SJCRH30 (cell line): ENCODE measurements around a stretch of chr2.

DNA sequence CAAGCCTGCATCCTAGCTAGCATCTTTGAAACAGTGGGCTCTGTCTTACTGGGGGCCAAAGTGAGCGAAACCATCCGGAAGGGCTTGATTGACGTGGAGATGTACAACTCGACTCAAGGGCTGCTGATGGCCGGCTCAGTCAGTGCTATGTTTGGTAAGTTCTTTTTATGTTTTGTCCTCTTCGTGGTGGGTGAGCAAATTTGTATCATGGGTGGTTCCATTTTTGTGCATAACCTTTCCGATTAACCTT, 1.2 kb downstream of the SLC20A1 start:
- RAMPAGE, long total RNA = no peak

GRCh38 chr2:112812769-112813331, 23.7 kb downstream of the IL1B start:
- RAMPAGE, long total RNA = no peak

- RAMPAGE, long total RNA = no peak
Observed at GRCh38 chr2:112820185-112820883, 16.2 kb downstream of the IL1B start.

DNA sequence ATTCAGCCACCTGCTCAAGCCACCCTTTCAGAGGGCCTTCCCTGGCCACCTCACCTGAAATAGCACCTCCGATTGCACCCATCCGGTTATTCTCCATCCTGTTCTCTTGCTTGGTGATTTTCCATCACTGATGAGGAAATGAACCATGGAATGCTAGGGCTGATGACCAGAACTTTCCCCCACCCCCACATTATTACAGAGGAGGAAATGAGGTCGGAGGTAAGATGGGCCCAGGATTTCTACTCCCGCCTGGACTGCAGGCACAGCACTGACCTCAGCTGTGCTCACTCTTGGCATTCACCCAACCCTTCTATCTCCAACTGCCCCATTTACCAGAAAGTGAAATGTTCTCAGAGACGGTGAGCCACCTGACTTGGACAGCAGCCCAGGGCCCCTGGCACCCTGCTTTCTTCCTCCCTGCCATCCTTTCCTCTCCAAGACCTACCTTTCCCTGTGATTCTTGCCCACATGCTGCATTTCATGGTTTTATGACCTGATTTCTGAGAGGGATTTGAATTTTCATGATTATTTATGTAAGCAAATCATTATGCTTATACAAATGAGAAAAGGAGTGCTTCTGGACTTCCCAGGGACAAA, 12.3 kb downstream of the IL1B start:
- RAMPAGE, long total RNA = no peak

DNA sequence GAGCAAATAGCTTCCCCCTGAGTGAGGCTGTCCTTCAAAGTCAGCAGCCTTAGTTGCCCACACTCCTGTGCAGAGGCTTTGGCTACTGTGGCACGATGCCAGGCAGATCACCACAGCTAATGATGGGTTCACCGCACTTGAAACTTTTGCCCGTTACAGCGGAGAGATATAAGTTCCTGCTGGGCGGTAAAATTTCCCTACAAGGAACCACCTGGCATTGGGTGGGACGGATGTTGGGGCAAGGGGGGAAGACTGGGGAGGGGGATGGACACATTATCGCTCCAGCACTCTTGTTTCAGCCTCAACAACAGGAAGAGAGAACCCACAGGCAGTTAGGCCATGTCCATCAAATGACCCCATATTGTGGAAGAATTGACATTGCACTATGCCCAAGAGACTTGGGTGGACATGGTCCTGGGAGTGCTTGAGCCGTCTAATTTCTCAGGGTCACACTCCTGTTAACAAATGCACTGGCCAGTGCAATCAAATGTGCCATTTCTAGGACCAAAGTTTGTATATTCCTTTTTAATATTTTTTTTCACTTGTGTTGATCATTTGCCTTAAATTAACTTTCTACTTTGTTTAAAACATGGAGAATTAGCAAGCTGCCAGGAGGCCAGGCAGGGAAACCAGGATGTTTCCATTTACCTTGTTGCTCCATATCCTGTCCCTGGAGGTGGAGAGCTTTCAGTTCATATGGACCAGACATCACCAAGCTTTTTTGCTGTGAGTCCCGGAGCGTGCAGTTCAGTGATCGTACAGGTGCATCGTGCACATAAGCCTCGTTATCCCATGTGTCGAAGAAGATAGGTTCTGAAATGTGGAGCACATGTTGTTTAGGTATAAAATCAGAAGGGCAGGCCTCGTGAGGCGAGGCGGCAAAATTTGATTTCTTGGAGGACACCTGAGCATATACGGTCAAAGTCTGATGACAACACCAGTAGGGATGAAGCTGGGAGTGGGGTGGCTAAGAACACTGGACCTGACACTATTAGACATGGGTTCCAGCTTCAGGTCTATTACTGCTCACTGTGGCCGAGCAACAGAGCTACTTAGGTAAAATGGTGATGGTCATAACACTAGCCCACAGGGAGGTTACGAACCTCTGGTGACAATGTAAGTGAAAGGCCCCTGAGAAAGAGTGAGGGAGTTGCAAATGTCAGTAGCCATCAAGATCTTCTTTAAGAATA, 4.2 kb downstream of the IL1B start:
- RAMPAGE, long total RNA = no peak

GRCh38 chr2:112924772-112925345, 13.9 kb downstream of the IL37 start:
- RAMPAGE, long total RNA = no peak

- RAMPAGE, long total RNA = no peak
Observed at GRCh38 chr2:112996587-112997159, 8.6 kb upstream of the IL36A start.

DNA sequence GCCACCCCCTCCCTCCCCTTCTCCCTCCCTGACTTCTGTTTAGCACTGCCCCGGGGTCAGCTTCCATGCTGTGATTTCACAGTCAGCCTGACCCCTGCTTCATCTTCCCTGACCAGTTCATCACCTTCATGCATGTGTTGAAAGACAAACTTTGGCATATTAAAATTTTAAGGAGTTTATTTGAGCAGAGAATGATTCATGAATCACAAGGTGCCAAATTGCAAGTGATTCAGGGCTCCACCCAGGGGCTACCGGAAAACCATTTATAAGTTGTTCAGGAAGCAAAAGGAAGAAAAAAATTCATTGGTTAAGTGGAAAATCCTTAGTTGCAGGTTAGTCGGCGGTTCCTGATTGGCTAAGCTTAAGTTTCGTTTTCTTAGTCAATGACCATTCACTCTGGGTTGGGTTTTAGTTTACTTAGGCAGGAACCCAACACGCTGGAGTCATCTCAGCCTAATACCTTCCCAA, 10.6 kb downstream of the IL1F10 start:
- RAMPAGE, long total RNA = no peak

DNA sequence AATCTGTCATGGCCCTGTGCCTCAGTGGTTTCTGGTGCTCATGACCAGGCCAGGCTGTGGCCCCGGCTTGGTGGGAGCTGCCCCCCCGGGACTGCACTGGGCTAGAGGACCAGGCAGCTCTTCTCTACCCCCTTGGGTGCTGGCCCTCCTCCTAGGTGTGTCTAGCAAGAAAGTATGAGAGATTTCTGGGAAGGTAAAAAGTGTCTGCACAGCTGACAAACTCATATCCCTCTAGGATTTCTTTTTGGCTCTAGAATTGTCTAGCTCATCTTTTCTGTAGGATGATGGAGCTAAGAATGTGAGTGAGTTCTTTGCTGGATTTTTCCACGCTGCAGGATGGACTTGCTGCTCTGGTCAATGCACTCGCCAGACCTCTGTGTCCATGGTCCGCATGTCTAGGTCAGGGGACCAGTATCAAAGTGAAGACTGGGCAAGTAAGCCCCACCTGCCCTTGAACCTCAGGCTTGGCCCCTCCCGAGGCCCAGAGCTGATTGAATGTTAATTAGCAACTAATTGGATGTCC, 15.8 kb upstream of the PSD4 start:
- RAMPAGE, long total RNA = no peak

DNA sequence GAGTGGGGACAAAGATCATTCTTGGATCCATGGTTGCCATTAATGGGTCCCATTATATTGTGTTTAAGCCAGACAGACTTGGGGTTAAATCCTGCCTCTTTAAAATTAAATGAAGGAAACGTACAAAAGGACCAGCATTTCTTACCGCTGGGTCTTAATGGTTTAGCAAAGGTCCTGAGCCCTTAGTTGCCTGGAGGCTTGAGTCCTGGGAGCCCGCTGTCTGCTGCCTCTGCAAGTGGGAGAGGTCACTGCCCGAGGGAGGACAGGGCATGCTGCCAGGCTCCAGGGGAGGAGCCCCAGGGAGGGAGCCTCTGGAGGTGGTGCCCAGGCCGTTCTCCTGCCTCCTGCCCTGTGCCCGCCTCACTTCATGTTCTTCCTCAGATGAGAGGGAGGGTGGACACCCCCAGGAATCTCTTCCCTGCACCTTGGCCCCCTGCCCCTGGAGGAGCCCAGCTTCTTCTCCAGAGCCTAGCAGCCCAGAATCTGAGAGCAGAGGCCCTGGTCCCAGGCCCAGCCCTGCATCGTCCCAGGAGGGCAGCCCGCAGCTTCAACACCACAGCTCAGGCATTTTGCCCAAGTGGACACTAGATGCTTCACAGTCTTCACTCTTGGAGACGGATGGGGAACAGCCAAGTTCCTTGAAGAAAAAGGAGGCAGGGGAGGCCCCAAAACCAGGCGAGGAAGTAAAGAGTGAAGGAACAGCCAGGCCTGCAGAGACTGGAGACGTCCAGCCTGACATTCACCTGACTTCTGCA, 11.9 kb downstream of the PSD4 start:
- RAMPAGE, long total RNA = no peak

GRCh38 chr2:113198465-113199538, 25.0 kb downstream of the PSD4 start:
- RAMPAGE, long total RNA = no peak

- RAMPAGE, long total RNA = no peak
Observed at GRCh38 chr2:113209163-113209782, 35.5 kb downstream of the PSD4 start.

GRCh38 chr2:113211179-113211728, 37.5 kb downstream of the PSD4 start:
- RAMPAGE, long total RNA = no peak

DNA sequence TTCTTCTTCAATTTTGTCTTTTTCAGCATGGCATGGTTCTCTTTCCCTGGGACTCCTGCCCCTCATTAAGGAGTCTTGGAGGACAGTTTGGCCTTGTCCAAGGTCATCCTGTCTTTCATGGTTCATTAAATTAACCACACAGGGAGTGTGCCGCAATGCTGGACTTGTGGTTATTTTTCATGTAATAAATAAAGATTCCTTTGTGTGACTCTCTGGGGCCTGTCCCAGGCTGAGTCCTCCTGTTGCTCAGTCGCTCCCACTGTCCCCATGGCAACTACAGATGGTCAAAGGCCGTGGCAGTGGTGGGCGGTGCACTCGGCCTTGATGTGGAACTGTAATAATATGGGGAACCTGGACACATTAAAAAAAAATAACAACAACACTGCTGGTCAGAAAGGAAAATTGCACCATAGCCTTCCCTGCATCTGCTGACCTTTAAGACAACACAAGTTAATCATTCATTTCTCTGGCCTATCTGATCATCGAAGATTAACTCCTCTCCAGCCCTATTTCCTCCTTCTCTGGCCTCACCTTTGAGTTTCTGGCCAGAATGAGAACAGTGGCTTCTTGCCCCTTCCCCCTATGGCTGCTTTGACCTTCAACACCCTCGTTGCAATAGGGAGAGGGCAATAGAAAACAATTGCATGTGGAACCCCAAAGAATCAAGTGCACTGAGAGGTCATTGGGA, 44.6 kb downstream of the PSD4 start:
- RAMPAGE, long total RNA = no peak

GRCh38 chr2:113503385-113503828, 4.9 kb downstream of the FOXD4L1 start:
- RAMPAGE, long total RNA = no peak

- RAMPAGE, long total RNA = no peak
Observed at GRCh38 chr2:113602020-113602431, 25.0 kb upstream of the RABL2A start.

- RAMPAGE, long total RNA = no peak
Observed at GRCh38 chr2:113700062-113700759, 56.2 kb downstream of the SLC35F5 start.

DNA sequence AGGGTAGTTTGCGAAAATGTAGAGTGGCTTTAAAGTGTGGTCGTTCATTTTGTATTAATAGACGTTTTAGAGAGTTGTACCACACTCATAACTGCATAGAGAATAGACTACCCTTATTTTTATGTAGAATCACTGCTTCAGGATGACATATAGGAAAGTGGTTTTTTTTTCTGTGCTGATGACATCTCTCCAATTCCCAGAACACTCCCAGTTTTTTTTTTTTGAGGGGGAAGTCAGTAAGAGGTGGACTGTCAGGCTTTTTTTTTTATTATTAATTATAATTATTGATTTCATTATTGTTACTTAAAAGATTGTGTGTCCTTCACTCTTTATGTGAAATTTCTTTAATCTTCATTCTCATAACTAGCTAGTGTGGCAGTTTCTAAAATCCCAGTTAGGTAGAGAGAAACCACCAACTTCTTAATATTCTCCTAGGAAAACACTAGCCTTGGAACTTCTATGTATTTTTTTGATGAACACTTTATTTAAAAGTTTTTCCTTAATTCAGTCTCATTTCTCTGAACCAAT, 1.5 kb downstream of the ACTR3 start:
- RAMPAGE, long total RNA = no peak

GRCh38 chr2:114714114-114714687, 271.8 kb downstream of the DPP10 start:
- RAMPAGE, long total RNA = no peak

- RAMPAGE, long total RNA = no peak
Observed at GRCh38 chr2:115160549-115161043, 718.2 kb downstream of the DPP10 start.